Aorta (tissue), 1 donor: Measurements from ENCODE around the genes XK, H2AL3 and BCOR.

GRCh38 chrX:32177430-32177820 lies 1033.9 kb downstream of the DMD start:
- PRO-cap, result no peak

DNA sequence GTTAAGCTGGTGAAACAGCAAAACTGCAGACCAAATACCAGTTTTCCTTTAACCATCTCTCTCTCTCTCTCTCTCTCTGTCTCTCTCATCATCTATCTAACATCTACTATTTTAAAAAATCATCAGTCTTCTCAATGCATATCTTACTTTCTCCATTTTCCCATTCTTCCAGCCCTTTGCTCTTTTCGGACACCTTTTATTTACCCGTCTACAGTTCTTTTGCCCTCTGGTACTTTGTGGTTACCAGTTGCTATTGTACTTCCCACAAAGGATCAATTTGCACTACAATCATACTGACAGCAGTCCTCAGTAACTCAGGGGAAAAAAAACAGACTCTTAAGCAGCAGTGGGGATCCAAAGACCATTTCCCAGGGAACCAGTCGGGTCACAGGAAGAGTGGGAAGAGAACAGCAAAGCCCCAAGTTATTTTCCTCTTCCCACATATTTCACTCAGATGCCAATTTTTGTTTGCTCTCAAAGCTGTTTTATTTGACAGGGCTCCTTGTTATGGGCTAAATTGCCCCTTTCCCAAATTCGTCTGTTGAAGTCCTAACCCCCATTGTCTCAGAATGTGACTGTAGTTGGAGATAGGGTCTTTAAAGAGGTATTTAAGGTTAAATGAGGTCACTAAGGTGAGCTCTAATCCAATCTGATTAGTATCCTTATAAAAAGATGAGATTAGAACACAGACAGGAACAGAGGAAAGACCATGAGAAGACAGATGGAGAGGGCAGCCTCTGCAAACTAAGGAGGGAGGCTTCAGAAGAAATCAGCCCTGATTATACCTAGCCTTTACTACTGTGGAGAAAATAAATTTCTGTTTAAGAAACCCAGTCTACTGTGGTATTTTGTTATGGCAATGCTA lies 22.9 kb downstream of the DMD start:
- PRO-cap, result no peak

DNA sequence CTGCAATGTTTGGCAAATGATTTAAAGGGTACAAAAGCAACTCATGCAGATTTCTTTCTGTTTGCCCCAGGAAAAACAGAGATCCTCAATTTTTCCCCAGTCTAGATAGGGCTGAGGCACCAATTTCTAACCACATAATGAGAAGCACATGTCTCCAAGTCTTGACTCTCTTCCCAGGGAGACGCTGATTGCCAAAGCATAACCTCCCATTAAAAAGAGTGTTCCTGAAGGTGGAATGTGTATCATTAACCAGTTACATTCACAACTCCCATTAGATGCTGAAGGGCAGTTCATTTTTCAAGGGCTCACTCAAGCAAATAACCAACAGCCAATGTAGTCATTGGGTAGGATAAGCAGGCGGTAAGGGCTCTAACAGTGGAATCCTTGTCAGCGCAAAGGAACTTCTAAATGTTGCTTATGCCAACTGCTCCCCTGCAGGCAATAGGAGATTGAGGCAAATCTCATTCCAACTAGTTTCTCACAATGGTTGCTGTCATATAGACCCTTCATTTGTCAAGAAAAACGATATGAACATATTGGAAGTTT lies 27.5 kb downstream of the TMEM47 start:
- PRO-cap, result no peak

GRCh38 chrX:37627531-37627792 lies 56.0 kb downstream of the LANCL3 start:
- PRO-cap, result no peak

DNA sequence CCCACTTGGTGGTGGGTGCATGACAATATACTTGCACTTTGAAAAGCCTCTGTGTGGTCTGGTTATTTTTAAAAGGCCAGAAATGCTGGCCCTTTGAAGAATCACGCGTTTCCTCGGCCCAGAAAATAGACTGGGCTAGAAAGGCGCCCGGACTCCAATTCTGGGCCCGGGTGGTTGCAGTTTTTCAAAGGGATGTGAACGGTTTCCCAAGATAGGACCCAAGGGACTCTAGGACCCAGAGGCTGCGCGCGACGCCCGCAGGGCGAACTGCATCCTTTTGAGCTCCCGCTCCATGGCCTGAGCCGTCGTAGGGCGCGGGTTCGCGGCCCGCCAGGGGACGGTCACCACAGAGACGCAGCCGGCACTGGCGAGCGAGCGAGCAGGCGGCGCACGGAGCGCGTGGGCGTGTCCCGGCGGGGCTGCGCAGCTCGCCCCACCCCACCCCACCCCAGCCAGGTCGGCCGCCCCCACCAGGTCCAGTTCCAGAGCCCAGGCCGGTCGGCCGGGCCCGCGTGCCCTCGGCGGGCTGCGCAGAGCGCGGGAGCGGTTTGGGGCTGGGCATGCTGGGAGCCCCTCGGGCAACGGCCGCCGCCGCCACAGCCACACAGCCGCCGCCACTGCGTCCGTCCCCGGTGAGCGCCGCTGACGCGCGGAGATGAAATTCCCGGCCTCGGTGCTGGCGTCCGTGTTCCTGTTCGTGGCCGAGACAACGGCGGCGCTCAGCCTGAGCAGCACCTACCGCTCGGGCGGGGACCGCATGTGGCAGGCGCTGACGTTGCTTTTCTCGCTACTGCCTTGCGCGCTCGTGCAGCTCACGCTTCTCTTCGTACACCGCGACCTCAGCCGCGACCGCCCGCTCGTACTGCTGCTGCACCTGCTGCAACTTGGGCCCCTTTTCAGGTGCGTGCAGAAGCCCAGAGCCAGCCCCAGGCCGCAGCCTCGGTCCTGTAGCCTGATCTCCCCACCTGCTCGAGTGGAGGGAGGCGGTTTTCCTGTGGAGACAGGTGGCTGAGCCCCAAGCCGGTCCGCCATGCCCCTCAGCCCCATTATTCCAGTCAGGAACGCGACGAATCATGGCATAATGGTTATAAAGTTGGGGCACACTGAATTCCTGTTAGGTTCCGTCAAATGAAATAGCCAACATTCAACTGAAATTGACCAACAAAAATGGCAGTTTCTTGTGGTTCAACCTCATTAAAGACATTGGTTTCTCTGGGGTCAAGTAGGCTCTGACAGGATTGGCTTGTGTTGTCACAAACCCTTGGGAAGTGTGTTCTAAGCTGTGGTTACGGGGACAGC lies at the start of gene XK:
Gene XK (plus strand): TSS at position 485 of the 1,299 bp plus-strand sequence.
- PRO-cap, result no peak

GRCh38 chrX:37833822-37834162 lies 13.6 kb downstream of the DYNLT3 start:
- PRO-cap, result no peak

GRCh38 chrX:37993976-37994410 lies at the start of gene H2AL3:
H2AL3 (plus strand) TSS chrX:37994272.
- PRO-cap, result no peak

DNA sequence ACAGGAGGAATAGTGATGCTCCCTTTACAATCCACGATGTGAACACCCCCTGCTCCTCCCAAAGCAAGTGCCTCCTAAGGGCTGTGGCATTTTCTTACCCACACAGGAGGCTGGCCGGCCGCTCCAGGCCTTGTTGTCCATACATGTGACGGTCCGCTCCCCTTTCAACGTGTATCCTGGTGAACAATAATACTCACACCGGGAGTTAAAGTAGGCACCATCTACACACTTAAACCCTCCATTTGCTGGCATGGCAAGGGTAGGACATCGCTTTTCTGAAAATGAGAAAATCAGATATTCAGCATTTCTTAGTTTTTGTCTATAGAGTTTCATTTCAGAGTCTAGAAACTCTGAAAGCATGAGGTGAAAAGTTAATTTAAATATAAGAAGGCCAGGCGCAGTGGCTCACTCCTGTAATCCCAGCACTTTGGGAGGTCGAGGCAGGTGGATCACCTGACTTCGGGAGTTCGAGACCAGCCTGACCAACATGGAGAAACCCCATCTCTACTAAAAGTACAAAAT lies 48.8 kb downstream of the SRPX start:
- PRO-cap, result no peak

DNA sequence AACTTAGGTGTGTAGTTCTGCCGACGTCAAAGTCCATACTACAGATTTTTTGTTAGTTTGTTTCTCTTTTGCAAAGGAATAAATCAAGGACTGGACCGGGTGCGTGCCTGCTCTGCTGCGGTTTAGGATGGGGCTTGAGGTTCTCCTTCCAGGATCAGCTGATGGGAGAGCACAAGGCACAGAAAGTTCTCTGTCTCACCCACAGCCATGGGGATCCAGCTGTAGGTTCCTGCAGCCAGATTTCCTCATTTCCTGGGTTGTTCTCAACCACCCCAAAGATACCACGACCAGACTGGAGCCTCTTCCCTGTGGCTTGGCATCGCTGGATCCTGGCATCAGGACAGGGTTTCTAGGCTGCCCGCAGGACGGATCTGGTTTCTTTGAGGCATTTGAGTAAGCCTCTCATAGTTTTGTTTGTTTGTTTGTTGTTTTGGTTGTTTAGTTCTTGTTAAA lies 762 bp upstream of the SRPX start:
- PRO-cap, result no peak

GRCh38 chrX:38347235-38347598 lies 5.2 kb upstream of the OTC start:
- PRO-cap, result no peak

DNA sequence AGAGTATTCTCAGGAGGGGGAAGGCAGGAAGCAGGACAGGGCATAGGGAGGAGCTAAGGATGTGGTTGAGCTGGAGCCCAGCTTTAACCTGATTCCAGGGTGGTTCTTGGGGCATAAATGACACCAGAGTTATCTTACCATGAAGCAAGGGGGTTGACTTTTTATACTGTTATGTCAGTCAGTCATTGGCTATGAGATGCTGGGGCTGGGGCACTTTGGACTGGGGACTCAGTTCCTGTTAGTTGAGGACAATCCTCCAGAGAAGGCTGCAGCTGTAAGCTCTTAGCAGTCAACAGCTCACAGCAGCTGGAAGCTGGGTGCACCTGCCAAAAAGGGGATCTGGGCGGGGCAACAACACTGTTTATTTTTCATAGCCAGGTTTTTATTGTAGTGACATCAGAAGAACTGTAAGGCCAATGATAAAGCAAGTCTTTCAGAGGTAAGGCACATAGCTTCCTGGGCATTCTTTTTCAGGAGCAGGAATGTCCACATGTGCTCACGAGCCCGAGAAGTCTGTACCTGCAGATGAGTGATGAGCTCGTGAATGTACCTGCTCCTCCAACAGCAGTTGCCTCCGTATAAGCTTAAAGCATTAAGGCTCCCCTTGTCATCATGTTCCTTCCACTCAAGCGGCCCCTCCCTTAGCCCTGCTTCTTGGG lies 78.5 kb downstream of the MID1IP1 start:
- PRO-cap, result no peak

DNA sequence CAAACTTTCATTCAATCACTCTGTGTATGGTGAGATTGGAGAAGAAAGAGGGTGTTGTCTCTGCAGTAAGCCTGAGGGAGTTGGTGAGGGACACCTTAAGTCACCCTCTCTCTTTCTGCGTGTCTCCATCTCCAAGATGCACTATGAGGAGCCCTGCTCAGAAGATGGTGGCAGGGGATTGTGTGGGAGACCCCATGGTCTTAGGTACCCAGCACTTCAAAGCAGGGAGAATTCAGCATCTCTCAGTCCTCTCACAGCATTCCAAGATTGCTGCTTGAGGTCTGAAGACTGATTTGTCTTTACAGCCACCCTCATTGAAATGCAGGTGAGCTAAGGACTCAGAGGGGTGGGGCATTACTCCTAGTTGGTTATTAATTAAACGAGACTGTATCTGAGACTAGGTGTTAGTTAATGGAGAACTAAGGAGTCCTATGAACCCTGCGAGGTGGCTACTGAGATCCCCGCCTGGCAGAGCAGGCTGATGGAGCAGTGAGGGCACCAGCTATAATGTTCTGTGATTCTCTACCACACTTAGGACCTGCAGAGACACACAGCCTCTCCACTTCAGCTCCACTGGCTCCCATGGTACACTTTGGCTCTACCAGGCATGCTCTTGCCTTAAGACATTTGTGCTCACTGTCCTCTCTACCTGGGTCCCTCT lies 215.2 kb downstream of the MID1IP1 start:
- PRO-cap, result no peak

DNA sequence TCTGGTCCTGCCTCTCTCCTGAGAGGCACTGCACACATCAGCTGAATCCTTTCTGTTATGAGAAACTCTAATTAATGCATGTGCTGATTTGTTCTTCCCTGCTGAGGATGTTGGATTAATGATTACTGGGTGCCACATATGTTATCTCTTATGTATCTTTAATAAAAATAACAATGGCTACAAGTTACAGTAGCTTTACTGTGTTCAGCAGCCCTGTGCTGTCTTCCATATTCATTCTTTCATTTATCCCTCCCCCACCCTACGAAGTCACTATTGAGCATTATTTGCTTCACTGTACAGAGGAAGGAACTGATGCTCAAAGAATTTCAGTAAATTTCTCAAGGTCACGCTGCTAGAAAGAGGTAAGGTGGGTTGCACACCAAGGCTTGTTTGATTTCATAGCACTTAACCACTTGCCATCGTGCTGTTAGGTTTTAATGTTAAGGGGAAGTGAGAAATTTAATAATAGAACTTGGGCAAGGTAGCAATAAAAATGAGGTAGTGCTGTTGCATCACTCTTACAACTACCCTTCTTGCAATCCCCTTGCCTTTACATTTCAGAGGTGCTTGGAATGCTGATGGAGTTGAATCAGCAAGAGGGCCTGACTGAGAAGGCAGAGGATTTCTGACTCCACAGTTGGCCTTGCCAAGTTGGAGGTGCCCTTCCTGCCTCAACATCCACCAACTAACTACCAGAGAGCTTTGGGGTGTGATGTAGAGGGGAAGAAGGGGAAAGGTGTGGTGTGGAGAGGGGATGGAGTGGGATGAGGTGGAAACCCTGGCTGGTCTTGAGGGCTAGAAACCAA lies 343.0 kb downstream of the MID1IP1 start:
- PRO-cap, result no peak

- PRO-cap, result no peak
These were observed 425.2 kb downstream of the MID1IP1 start for GRCh38 chrX:39226401-39226893.

DNA sequence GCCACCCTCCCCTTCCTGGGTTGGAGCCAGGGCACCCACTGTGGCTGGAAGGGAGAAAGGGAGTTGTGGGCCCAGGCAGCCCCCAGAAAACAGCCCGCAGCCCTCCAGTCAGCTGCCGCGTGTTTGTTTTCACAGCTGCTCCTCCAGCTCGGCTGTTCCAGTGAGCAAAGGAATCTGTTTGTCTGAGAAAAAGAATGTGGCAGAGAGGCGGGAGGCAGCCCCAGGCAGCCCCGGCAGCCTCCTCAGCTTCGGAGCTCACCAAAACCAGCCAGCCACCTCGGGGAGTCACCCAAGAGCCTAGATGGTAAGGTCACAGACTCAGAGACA lies 338.2 kb downstream of the BCOR start:
- PRO-cap, result no peak

DNA sequence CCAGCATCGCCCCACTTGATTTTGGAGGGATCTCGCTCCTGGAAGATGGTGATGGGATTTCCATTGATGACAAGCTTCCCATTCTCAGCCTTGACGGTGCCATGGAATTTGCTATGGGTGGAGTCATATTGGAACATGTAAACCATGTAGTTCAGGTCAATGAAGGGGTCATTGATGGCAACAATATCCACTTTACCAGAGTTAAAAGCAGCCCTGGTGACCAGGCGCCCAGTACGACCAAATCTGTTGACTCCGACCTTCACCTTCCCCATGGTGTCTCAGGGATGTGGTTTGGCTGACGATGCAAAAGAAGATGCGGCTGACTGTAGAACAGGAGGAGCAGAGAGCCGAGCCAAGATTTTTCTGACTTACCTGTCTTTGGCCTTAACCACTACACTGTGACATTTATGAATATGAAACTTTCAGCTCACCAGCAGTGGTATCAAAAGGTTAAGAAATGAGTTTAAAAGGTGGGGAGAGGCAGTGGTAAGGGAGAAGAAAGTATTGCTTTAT lies 309.8 kb downstream of the BCOR start:
- PRO-cap, result no peak

- PRO-cap, result no peak
These were observed 143.9 kb downstream of the BCOR start for GRCh38 chrX:39953839-39954348.

- PRO-cap, result no peak
These were observed 90.1 kb downstream of the BCOR start for GRCh38 chrX:40007473-40008189.

DNA sequence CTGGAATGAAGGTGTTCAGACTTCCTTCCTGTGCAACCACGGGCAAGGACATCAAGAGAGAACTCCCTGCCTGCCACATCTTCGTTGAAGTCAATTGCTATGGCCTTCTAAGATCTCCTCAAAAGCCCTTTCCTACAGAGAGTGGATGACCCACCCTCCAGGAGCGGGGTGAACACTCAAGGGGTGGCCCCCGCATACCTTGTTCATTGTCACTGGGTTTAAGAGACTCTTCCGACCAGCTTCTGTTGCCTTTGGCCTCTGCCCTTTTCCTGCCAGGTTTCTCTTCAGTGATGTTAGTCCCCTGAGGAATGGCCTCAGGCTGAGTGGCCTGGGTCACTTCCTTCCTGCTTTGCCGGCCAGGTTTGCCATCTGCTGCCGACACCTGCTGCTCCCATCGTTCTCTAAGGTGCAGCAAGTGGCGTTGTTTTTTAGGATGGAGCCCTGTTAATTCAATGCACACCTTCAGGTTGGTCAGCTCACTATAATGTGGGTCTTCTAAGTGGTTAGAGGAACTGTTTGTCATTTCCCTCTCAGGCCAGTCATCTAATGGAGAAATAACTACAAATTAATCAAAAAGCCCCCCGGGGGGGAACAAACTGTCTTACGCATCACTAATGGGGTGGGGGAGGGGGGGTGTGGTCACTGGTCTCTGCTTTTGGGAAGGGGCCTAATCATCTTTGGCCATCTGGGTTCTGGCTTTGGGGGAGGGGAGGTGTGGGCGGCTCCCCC lies 34.2 kb downstream of the BCOR start:
- PRO-cap, result no peak

GRCh38 chrX:40097137-40098049 lies at the start of gene BCOR:
BCOR (minus strand) TSS chrX:40097958.
- PRO-cap, result bidirectional peak, plus-strand start at chrX:40097587, minus-strand start at chrX:40097475; bidirectional peak, plus-strand start at chrX:40098163, minus-strand start at chrX:40097958